Tibial artery (tissue), 1 donor: ENCODE measurements around the genes ORC2 and ICA1L.

DNA sequence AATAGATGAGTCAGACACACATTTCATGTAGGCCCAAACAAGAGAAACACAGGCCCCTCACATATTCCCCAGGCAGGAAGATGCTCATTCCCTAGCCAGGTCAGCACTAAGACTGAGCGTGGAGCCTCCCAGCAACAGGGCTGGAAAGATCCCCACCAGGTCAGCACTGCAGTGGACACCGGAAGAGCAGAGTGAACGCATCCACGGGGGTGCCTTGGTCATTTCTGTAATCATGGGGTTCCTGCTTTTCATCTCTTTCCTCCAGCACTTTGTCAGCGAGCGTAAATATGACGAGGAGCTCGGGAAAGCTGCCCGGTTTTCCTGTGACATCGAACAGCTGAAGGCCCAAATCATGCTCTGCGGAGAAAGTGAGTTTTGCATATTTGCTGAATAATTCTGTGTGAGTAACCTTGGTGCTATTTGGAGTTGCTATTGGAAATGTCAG is 40.2 kb downstream of the KCTD18 start:
- PRO-cap = no peak

- PRO-cap = no peak
Observed at GRCh38 chr2:200624344-200625060, 38.7 kb downstream of the AOX1 start.

DNA sequence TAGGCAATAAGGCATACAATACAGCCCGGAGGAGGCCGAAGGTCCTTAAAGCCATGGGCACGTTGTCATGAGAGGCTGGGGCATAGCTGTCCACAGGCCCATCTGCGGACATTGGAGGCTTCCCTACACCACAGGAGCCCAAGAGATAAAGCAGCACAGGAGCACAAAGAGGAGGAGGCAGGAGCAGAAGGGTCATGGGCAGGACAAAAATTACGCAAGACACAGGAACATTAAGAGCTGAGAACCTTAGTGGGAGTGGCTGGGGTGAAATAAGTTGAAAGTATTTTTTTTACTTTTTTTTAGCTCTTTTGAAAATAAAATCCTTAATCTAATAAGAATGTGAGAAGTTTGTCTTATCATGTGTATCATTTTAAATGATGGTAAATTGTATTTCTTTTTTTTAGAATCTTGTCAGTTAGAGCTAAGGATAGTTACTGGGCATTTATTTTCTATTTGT is 16.5 kb upstream of the BZW1 start:
- PRO-cap = no peak

DNA sequence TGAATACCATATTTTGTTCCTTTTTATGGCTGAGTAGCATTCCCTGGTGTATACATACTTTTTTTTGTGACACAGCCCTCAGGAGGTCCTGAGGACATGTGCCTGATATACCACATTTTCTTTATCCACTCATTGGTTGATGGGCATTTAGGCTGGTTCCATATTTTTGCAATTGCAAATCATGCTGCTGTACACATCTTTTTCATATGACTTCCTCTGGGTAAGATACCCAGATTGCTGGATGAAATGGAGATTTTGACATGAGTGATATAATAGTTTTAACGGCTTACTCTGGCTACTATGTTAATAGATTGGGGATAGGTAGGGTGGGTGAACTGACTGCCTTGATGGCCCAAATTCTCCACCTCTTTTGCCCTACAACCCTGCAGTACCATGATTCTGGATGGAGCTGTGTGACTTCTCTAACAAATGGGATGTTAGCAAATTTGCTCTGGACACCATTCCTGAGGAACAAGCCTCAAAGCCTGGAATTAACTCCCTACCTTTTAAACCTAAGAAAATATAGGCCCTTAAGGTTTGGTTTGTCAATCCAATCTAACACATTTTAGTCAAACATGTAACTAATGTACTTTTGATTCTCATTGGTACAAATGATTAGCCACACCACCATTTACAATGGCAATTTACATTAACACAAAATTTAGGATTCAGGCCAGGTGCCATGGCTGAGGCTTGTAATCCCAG is 13.1 kb downstream of the CLK1 start:
- PRO-cap = no peak

DNA sequence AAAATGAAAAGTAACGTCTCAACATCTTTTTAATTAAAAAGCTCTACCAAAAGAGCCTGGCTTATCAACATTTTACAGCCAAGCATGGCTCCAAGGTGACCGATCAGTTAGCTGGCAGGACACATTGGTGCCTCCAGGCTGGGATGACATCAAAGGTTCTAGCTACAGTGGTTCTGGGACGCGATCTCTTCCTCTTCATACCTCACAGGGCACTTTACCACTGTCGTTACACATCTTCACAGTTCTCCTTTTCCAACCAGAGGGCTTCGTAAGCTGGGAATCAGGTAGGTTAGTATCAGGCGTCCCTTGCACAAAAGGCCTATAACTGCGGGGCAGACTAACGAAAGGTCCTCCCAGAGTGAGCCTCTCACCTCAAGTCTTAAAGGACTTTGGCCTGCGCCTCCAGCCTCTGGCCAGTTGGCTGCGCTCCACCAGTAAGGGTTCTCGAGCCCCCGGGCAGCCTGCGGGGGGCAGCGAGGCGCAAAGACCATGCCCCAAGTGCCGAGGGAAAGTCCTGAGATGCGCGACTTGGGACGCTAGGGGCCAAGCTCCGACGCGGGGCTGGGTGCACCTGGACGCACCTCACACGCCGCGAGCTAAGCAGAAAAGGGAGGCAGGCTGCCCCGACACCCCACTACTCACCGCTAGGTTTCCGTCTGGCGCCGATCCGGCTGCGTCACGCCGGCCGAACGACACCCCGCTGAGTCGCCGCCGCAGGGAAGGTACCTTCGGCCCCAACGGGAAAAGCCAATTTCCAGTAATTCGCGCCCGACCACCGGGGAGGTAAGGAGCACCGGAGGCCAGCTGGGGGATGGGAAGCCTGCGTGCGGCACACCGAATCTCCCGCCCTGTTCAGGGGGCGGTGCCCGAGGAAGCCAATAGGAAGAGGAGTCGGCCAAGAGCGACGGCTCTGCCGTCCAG is at the start of gene ORC2:
TSS of gene ORC2 (minus strand) at position 813 of the 921 bp plus-strand sequence.
- PRO-cap = bidirectional peak, plus-strand start outside the sequence, minus-strand start at position 813 of the sequence

GRCh38 chr2:201035091-201036162 is 36.0 kb downstream of the HYCC2 start:
- PRO-cap = no peak

- PRO-cap = no peak
Observed at GRCh38 chr2:201114990-201115440, 949 bp upstream of the CFLAR start.

GRCh38 chr2:201152373-201153064 is 30.4 kb upstream of the CASP10 start:
- PRO-cap = no peak

DNA sequence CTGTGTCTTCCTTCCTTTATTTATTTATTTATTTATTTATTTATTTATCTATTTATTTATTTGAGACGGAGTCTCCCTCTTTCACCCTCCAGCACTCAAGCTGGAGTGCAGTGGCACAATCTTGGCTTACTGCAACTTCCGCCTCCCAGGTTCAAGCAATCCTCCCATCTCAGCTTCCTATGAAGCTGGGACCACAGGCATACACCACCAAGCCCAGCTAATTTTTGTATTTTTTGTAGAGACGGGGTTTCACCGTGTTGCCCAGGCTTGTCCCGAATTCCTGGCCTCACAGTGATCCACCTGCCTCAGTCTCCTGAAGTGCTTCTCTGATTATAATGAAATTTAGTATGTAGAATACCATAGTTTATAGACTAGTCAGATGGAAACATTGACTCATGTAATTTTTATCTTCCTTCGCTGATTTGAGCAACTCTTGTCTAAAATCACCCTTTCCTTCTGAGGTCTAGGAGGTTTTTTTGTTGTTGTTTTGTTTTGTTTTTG is 951 bp downstream of the CASP10 start:
- PRO-cap = unidirectional peak, minus-strand start at position 107 of the sequence

DNA sequence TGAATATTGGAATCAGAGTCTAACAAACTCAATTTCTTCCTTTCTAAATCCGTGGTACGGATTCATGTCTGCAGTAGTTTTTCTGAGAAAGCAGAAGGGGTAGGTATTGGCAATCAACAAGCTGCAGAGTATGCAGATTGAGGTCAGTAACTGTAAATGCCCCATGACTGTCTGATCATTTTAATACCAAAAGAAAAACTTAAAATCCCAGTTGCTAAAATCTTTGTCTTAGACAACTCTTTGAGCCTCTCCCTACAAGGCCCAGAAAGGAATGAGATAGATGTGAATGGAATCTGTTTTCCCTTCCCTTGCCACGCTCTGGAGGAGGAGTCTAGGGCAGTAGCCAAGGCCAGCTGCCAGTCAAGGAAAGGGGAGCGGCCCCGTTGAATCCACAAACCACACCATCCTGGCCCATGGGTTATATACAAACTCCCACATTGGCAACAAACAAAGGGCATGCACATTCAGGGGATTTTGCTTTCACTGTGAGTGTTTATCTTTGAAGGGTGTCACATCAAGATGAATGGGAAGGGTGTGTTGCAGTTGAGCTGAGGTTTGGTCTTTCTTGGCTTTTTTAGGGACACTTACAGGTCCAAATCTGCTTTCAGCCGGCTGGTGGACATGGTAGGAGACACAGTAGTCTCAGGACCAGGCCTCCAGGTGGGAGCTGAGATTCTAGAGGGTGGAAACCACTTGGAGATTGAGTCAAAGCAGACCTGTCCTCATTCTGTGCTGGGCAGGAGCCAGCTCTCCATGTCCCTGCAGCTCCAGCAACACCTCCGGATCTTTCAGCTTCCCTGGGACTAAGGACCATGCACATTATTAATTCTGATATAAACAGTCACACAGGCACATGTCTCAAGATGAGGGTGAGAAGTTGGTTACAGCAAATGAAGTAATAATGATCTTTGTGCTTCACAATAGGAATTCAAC is 5.9 kb upstream of the CASP8 start:
- PRO-cap = no peak

- PRO-cap = no peak
Observed at GRCh38 chr2:201261980-201262301, 1.6 kb downstream of the CASP8 start.

- PRO-cap = no peak
Observed at GRCh38 chr2:201263847-201264177, 3.5 kb downstream of the CASP8 start.

- PRO-cap = no peak
Observed at GRCh38 chr2:201697952-201698151, 592 bp downstream of the MPP4 start.

GRCh38 chr2:201723170-201723677 is 24.8 kb upstream of the MPP4 start:
- PRO-cap = no peak

GRCh38 chr2:202032497-202033672 is 770 bp upstream of the FZD7 start:
- PRO-cap = bidirectional peak, plus-strand start at chr2:202032909, minus-strand start at chr2:202032921; bidirectional peak, plus-strand start at chr2:202033201, minus-strand start at chr2:202033129; bidirectional peak, plus-strand start at chr2:202033855, minus-strand start at chr2:202033529

DNA sequence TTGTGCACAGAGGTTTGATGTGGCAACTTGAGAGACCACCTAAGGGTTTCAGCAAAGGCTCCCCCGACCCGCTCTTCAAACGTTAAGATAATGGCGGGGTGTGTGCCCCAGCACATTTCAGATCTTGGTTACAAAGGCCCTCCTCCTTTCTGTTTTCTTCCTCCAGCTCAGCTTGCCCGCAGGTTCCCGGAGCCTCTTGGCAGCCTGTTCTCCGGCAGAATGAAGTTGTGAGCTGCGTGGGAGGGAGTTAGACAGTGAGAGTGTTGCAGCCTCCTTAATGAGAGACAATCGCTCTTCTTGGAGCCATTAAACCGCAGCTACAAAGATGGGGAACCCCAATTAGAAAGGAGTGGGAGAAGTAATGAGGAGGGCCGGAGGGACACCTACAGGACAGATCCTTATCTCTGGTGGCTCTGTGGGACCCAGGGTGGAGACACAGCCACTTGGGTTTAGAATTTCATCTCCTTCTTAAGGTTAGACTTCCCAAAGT is 76.3 kb downstream of the KIAA2012 start:
- PRO-cap = no peak

- PRO-cap = no peak
Observed at GRCh38 chr2:202292517-202293469, 27.2 kb downstream of the NOP58 start.

DNA sequence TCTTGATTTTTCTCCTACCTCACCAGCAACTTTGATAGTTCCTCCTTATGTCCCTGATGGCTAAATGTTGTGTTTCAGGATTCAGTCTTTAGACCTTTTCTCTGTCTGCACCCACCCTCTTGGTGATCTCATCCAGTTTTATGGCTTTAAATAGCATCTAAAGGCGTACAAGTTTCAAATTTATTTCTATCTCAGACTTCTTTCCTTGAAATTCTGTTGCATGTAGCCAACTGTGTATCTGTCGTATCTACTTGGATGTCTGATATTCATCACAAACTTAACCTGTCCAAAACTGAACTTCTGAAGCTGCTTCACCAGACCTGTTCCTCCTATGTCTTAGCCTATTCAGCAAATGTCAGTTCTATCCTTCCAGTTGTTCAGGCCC is 9.9 kb downstream of the BMPR2 start:
- PRO-cap = no peak

DNA sequence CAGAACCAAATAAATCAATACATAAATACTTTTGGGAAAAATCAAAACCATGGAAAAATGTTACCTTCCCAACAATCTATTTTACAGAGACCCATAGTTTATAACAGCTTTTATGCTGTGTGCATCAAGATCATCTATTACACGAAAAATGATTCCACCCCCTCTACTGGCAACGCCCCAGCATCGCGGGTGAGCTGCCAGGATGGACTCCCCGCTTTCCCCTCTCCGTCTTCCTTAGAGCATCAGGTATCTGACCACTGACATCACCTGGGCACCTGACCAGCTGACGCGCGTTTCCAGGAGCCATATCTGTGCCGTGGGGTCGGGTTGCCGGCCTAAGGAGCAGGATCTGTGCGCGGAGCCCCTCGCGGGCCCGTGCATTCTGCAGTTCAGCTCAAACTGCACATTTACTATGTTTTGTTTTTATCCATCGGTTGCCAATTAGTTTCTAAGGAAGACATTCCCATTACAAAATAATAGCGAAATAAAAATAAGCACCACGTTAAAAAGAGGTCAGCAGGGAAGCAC is 839 bp downstream of the ICA1L start:
- PRO-cap = no peak

DNA sequence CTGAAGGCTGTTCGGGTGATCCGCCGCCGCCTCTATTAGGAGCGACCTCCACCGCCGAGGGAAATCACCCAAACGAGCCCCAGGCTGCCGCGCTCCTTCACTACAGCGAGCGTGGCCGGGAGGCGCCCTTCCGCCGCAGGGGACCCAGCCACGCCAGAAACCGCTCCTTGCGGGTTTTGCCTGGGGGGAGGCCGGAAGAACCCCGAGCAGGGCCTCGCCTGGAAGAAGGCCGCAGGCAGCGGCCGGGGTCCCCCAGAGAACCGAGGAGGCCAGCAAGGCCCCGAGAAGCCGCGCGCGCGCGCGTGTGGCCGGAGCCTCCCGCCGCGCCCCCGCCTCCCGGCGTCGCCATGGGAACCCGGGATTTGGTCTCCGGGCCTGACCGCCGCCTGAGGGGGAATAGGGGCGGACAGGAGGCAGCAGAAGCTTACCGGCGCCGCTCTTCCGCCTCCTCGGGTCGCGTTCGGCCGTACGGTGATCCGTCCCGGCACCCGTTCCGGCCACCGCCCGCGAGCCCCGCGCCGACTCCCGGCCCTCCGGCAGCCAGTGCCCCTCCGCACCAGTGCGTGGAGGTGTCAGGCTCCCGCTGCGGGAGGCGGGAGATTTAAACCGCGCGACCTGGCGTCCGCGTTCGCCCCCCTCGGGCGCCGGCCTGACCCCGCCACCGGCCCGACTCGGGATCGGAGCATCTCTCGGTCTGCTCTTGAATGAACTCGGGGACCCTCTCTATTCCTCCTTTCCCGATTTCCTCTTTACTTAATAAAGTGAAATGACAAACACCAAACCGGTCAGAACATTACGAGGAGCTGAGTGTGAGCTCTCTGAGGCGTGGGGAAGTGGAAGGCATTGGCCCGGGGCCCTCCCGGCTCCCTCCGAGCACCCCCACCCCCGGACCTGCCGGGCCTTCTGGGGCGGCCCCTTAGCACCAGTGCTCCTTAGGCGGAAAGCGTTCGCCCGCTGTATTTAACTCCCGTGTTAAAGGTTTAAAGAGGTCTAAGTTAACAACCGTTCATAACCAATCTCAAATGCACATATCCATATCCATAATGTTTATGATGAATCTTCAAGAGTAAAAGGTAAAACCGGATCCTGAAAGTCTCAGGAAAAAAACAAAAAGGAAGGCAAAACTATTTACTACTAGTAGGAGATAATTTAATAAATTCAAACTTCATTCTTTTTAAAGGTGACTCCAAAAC is at the start of gene ICA1L:
TSS of gene ICA1L (minus strand) at position 576 of the 1,193 bp plus-strand sequence.
- PRO-cap = unidirectional peak, minus-strand start at position 74 of the sequence